Fibroblast of the aortic adventitia (primary cell): ENCODE data around the genes PRPF40A, GALNT13 and NR4A2.

DNA sequence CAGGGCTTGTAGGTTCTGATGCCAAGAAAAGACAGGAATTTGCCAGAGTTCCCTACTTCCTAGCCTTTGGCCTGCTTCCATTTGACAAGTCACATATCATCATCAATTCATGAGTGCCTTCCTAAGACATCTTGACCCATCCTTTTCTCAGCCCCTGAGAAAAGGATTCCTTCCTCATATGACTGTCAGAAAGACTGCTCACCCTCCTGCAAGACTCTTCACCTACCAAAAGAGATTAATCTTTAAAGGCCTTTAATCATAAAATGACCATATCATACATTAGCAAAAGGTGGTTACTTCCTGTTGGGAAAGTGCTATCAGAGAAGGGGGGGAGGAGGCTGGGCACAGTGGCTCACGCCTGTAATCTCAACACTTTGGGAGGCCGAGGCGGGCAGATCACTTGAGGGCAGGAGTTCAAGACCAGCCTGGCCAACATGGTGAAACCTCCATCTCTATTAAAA, 3.3 kb downstream of the STAM2 start:
- CAGE, long polyA plus RNA: no peak

GRCh38 chr2:152367967-152368622, 33.1 kb downstream of the FMNL2 start:
- CAGE, long polyA plus RNA: no peak

DNA sequence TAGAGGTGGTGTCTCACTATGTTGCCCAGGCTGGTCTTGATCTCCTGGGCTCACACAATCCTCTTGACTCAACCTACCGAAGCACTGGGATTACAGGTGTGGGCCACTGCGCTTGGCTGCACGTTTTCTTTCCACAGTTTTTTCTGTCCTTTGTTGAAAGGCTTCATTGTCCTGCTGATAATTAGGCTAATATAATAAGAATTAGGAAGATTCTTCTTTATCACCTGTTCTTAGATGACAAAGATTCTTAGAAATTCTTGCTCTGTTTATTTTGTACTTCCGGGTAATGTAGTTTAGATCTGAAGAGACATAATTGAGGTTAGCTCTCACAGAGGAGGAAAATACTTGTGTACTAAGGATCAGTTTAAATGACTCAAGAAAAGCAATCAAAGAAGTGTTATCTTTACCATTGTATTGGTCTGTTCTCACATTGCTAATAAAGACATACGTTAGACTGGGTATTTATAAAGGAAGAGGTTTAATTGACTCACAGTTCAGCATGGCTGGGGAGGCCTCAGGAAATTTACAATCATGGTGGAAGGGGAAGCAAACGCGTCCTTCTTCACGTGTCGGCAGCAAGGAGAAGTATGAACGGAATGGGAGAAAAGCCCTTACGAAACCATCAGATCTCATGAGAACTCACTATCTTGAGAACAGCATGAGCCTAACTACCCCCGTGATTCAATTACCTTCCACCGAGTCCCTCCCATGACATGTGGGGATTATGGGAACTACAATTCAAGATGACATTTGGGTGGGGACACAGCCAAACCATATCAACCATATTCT, 53.1 kb downstream of the FMNL2 start:
- CAGE, long polyA plus RNA: no peak

- CAGE, long polyA plus RNA: no peak
Measured at GRCh38 chr2:152390129-152390532, 55.2 kb downstream of the FMNL2 start.

DNA sequence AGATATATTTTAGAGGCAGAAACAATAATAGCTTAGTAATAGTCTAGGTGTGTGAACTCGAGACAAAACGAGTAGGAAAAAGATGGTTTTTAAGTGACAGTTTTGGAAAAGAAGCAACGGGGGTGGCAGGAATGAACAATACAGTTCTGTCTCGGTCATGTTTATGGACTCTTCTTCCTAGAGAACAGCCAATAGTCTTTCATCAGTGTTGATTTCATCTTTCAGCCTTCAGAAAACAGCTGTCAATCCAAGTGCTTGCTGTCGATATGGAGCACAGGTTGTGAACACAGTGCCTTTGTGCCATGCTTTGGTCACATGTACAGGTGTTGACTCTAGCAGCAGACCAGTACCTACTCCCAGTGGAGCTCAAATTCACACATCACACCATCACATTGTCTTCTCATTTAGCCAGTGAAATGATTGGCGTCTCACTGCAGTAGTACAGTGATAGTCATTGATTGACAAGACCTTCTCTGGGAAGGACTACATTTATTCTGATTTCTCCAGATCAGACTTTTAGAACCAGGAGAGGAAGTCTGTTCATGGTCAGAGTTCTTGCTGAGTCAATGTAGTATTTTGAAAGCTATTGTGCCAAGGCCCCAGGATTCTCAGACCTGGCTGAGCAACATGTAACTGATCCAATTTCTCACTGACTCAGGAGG, 75.1 kb downstream of the FMNL2 start:
- CAGE, long polyA plus RNA: no peak

DNA sequence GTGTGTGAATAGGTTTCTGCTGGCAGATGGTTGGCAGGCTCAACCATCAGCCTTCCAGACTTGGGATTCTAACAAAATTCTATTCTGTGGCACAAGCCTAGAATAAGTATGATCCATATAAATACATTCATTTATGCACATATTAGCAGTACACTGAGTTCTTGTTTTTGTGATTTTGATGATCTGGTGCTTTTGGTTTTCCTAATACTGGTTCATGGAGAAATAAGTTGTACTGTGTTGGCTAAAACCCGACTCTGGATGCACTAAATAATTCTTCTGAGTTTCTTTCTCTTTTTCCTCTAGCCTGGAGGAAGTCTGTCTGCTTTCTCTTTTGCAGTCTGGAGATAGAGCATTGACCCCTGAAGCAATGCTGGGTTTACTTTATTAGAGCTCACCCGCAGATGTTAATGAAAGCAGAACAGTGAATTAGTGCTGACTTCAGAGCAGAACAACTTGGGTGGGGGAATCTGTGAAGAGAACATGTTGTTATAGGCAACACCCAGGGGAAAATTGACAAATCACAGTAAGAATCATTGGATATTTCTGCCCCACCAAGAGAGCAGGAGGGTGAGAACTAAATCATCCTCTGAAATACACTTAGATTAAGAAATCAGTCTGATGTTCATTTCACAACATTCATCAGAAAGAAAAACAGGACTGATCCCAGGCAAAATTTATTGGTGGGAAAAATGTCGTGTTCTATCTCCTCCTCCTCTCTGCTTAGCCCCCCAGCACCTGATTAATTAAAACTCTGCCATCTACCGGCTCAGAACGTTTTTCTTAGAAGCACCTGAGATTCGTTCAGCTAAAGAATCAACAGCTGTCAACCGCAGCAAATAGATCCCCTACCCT, 164.9 kb downstream of the FMNL2 start:
- CAGE, long polyA plus RNA: no peak

DNA sequence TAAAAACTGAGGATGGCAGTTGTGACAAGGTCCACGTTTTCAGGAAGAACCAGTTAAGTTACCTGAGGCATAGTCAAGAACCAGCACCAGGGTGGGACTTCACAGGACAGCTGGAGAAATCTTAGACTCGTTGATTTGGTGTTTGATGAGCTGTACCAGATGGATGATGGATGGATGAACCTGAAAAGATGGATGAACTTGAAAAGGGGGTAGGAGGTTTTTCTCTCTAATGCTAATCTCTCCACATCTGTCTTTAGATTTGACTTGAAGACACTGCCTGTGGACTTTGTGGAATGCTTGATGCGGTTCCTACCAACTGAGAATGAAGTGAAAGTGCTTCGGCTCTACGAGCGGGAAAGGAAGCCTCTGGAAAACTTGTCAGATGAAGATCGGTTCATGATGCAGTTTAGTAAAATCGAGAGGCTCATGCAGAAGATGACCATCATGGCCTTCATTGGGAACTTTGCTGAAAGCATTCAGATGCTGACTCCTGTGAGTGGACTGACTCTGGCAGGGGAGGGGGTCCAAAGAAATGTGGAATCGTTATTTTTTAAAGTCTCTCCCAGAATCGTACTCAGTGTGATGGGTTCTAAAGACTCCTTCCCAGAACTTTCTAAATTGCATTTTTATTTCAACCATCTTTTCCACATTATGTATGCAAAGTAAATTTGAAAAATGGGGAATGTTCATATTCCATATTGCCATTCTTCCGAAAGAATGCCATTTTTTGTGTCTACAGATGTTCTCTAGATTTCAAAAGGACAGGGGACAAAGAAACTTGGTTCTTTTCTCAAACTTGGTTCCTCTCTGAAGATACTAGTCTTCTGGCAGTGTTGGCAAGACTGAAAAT, 89.0 kb downstream of the PRPF40A start:
- CAGE, long polyA plus RNA: no peak

DNA sequence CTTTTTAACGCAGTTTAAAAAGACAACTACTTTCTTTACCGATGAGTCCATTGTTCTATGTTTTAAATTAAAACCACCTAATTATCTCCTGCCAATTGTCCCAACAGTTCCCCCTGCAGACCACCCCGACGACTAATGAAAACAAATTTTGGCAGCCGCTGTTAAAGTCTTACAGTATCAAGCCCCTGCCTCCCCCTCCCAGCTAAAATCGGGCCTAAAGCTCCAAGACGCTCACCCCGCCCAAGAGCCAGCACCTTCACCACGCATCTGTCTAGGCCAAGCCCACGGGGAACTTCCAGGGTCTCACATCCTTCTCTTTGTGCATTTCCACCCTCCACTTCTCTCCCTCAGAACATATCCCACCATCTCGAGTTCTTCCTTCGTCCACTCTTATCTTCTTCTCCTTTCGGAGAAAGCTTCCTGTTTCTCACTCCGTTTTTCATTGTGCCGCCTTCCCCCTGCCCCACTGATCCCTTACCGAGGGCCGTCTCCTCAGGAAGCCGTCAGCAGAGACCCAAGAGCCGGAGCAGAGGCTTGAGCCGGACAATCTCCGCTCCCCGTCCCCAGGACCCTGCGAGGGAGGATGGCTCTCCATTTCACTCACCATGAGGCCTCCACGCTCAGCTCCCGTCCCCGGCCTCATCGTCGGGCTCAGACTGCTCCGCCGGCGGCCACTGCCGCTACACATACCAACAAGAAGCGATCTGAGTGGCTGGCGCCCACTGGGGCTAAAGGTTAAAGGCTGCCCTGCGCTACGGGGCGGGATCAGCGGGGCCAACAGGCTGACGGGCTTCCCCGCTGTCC, at the start of gene PRPF40A:
Gene PRPF40A, minus strand, starts transcription at position 710 of the 804 bp plus-strand sequence.
- CAGE, long polyA plus RNA: no peak

DNA sequence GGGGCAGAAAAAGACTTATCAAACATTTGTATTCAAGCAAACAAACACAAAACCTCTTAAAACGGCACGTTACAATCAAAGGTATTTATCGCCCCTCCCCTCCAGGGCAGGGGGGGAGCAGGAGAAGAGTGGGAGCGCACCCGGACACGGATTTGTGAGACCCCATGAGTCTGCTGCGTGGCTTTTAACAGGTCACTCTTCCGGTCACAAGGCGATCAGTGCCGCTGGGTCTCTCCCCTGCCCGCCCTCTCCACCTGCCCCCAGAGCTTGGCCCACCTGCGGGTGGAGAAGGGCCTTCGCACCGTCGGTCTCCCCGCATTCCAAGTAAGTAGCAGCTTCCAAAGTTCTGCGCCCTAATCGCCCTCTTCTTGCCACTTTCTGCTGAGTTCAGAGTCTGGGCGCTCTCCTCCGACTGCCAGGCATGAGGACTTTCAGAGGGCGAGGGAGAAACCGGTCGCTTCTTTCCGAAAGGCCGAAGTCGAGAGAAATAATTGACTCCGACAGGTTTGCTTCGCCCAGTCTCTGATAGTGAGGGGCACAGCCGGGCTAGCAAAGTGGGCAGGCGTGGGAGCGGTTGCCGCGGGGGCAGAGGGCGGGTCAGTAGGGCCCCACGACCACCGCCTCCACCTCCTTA, 806 bp downstream of the RPRM start:
- CAGE, long polyA plus RNA: no peak

- CAGE, long polyA plus RNA: no peak
Measured at GRCh38 chr2:153593257-153593657, 114.7 kb upstream of the RPRM start.

- CAGE, long polyA plus RNA: no peak
Measured at GRCh38 chr2:153686039-153686355, 185.7 kb upstream of the GALNT13 start.

- CAGE, long polyA plus RNA: no peak
Measured at GRCh38 chr2:153871498-153872444, at the start of gene GALNT13. Gene GALNT13 (plus strand): TSS chr2:153871922.

GRCh38 chr2:154709493-154709948, 11.0 kb downstream of the KCNJ3 start:
- CAGE, long polyA plus RNA: no peak

GRCh38 chr2:156184726-156185289, 147.7 kb downstream of the NR4A2 start:
- CAGE, long polyA plus RNA: no peak

GRCh38 chr2:156321976-156322637, 10.4 kb downstream of the NR4A2 start:
- CAGE, long polyA plus RNA: no peak

DNA sequence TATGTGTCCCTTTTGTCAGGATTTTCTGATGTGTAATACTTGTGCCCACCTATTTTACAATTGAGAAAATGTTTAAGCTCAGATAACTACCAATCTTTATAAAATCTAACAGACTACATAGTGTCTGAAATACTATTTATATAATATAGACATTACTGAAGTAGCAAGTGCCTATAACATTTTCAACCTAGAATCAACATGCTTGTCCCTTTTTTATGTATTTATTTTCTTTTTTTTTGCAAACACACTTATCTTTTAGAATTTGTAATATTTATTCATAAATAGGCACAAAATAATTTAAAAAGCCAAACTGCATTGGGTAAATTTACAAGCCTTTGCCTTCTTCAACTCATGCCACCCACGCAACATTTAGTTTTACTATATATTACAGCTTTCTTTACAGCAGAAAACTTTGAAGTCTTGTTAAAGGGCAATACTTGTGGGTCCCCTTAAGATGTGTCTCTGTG, 7.6 kb downstream of the NR4A2 start:
- CAGE, long polyA plus RNA: no peak

DNA sequence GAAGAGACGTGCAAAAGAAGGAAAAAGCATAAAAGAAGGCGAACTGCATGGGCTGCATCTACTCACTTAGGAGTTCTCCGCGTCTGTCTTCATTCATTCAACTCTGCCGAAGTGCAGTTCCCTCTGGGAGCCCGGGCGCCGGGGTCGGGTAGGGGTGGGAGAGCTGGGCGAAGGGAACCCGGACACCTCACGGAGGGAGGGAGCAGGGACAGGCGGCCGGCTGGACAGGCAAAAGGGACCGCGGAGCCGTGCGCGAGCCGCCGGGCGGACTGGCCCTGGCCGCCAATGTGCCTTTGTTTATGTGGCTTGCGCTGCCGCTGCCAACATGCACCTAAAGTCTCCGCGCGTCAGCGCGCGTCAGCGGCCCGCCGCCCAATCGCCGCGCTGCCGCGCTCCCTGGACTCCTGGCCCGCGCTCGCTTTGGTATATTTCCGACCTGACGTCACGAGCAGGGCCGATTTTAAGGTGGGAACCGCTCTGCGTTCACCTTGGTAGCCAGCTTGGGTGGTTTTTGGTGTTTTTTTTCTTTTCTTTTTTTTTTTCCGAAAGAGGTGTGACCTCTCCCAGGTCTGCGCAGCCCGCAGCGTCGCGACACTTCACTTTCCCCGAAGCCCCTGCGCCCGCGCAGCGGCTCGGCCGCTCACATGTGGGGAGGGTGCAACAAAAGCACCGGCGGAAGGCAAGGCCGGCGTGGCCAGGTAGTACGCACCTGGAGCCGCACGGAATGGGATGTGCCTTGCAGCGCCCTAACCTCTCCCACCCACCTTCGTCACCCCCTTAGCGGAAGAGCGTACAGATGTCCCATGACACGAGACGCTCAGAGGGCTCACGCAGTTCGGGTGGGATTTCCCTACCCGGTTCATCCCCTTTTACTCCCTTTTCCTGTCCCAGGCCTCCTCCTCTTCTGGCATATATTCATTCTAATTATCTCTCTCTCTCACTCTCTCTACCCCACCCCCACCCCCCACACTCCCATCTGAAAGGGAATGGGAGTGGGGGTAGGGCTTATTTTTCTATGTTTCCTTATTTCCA, at the start of gene NR4A2:
Gene NR4A2, minus strand, starts transcription at position 308 of the 1,032 bp plus-strand sequence.
- CAGE, long polyA plus RNA: no peak

GRCh38 chr2:156398893-156399867, 37.0 kb upstream of the GPD2 start:
- CAGE, long polyA plus RNA: no peak

DNA sequence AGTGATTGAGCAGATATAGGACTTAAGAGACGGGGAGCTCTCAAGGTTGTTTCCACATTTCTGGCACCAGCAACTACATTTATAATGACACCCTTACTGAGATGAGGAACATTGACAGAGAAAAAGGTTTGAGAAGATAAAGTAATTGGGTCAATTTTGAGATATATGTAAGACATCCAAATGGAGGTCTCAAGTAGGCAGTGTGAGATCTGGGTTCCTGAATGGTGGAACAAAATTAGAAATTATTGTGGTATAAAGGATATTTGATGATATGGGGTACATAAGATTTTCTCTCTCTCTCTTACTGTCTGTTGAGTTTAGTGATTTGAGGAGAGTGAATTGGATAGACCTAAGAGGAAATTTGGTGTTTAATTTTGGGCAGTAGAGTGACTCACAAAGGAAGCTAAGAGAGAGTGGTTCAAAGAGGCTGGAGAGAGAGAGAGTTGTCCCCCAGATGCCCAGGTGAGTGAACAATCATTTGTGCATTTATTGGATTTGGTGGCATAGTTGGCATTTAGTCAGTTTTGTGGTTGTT, 56.7 kb downstream of the GPD2 start:
- CAGE, long polyA plus RNA: no peak

- CAGE, long polyA plus RNA: no peak
Measured at GRCh38 chr2:156546938-156547505, 110.8 kb downstream of the GPD2 start.